Placental epithelial cell (primary cell): Measurements from ENCODE around the gene GPRC5A.

DNA sequence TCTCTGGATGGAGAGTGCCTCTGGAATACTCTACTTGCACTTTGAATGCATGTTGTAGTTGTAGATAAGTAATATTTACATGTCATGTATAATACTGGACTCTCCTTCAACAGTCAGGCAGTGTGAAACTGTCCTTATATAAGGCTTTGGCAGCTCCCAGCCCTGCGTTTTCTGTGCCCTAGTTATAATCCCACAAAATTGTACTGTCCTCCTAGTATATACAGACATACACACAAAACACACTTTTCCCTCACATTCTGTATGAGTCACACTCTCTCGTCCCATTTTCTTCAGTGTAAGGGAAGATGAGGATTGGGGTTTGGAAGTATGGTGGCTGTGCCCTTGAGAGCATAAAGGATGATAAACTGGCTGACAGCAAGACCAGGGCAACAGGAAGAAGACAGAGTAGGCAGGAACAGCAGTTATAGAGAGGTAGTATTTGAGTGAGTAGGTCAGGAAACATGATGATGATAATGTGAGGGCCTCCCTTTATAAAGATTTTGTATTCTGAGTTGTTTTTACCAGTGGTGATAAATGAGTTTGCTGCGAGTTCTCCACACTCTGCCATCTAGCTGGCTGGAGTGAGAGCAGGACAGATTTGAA is 4.9 kb downstream of the CREBL2 start:
- CAGE, long polyA plus RNA, result no peak

GRCh38 chr12:12724764-12725154 is 7.6 kb downstream of the CDKN1B start:
- CAGE, long polyA plus RNA, result no peak

DNA sequence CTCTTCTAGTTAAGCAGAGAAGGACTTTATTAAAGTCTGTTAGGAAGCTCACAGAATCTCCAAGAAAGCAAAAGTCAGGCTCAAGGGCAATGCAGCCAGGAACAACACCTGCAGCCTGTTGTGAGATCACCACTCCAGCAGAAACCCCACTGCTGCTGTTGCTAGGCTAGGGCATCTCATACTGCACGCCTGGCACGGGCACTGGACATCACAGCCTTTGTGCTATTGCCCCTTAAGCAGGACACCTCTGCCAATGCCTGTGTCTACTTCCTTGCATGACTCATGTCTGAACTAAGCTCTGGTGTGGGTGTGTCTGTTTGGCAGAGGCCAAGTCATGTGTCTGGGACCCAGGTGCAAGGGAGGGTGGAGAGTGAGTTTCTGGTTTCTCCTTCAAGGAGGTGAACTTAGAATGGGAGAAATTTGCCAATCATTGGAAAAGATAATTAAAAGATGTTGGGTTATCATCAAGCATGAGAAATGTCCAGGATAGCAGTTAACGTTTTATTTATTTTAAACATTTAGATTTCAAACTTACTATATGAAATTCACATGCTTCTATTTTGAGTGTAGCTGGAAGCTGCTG is 9.9 kb upstream of the DDX47 start:
- CAGE, long polyA plus RNA, result no peak

GRCh38 chr12:12891061-12891862 is at the start of gene GPRC5A:
TSS of gene GPRC5A (plus strand) at chr12:12891562.
- CAGE, long polyA plus RNA, result no peak

DNA sequence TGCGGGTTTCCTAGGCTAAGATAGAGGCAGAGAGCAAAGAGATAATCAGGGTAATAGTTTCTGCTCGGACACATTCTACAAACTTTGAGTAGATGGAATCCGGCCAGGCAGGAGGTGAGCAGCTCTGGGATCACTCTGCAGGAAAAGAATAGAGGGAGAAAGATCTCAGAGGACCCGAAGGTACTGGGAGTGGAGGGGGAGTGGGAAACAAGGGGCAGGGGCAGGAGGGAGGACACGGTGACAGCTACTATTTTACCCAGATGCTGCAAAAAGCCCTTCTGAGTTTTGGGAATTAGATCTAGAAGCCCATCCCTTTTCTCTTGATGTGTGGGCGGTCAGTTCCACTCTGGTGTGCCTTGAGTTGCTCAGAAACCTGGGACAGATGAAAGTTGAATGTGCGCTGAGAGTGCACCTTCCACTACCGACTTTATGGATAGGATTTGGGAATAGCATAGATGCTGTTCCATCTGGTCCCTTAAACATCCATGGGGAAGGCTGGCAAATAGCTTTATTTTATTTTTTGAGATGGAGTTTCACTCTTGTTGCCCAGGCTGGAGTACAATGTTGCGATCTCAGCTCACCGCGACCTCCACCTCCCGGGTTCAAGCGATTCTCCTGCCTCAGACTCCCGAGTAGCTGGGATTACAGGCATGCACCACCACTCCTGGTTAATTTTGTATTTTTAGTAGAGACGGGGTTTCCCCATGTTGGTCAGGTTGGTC is 662 bp downstream of the GPRC5A start:
- CAGE, long polyA plus RNA, result no peak

- CAGE, long polyA plus RNA, result no peak
These were observed 25.2 kb downstream of the GPRC5A start for GRCh38 chr12:12916260-12917174.

- CAGE, long polyA plus RNA, result no peak
These were observed 11.0 kb downstream of the HEBP1 start for GRCh38 chr12:12989111-12989499.

DNA sequence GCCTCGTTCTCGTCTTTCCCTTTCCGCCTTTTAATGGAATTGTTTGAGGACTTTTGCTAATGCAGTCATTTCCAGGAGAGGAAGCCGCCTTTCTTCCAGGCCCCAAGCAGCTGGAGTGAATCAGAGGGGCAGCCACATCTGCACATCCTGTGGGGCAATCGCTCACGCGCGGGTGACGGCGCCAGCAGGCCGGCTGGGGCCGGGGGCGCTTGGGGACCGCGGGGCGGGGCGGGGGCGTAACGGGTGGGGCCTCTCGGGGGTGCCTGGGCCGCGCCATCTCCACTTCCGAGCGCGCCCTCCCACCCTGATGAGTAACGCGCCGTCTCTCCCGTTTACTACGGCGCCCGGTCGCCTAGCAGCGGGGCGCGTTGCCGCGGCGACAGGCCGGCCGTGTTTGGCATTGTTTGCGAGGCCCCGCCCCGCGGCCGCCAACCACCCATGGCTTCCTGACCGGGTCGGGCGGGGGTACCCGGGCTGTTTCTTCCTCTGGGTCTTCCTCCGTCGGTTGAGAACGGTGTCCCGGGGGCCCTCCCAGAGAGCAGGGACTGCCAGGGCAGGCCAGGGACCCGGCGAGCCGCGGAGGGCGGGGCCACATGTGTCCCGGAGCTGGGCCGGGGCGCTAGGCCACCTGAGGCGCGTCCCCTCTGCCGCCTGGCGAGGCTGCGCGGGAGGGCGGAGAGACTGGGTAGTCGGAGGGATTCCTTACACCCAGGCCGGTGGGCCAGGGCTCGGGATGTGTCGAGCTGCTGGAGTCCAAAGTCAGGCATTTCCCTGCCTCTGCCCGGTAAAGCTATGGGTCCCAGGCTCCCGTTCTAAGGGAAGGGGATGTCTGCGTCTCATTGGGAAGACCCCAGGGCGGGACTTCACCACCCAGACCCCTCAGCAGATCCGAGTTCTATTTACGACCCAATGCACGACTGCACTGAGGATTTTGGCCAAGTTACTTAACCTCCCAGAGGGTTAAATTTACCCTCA is 2.2 kb downstream of the GSG1 start:
- CAGE, long polyA plus RNA, result no peak

- CAGE, long polyA plus RNA, result no peak
These were observed 31.0 kb upstream of the EMP1 start for GRCh38 chr12:13165486-13166017.

GRCh38 chr12:13175395-13176079 is 21.0 kb upstream of the EMP1 start:
- CAGE, long polyA plus RNA, result no peak

GRCh38 chr12:13386525-13387018 is 190.0 kb downstream of the EMP1 start:
- CAGE, long polyA plus RNA, result no peak

DNA sequence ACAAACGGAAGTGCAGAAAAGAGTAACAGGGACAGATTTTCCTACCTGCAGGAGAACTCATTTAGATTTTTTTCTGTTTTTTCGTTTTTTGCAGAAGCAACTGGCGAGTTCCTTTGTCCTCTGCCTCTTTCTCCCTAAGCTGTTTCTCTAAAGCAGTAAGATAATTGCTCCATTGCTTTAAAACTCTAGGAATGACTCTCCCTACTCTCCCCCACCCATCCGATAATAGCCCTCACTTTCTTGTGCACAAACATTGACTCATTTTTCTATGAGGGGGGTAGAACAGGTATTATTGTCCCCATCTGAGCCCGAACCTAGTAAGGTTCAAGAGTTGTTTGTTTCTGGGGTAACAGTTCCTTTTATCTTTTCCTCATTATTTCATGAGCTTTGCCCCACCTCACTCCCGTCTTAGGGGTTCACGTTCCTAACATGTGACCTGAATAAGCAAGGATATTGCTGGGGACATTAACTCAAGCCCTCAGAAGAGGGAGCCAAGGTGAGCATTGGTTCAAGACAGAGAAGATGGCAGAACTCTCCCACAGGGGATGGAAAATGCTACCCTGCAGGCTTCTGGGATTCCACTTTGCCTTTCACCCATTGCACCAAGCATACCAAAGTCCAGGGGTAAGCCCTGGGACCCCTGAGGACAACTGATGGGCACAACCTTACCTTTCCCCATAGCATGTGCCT is 190.6 kb downstream of the EMP1 start:
- CAGE, long polyA plus RNA, result no peak

DNA sequence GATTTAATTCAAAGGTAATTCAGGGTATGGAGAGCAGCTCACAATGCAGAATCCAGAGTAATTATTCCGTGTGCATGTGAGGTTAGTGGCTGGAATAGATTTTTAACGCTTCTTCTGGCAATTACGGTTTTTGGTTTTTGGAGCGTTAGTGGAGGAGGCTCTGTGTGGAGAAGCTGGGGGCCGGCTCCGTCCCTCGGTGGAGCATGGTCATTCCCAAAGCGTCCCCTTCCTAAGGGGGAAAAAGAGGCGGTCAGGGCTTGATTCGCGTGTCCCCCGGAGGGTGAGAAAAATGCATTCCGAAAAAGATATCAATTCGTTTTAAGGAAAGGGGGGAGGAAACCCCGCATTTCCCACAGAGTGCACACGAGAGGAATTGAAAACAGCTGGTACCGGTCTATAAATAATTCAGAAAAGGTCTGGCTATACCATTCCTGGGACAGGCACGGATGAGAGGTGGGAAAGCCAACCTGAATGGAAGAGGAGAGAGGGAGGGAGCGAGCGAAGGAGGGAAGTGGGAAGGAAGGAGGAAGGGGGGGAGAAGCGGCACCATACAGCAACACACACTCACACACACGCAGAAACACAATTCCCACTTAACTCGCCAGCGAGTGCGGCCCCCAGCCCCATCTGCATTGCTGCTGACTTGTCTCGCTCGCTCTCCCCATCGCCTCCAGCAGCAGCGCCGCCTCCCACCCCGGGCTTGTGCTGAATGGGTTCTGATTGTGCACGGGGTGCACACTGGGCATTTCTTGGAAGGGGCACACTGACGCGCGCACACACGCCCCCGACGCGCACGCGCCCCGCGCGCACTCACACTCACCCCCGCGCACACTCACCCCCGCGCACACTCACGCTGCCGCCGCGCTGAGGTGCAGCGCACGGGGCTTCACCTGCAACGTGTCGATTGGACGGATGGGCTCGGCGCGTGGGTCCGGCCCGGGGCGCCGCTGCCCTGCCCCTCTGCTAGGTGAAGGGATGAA is 984 bp downstream of the GRIN2B start:
- CAGE, long polyA plus RNA, result no peak

GRCh38 chr12:14212362-14212734 is 153.1 kb upstream of the ATF7IP start:
- CAGE, long polyA plus RNA, result no peak

GRCh38 chr12:14259988-14261118 is 105.1 kb upstream of the ATF7IP start:
- CAGE, long polyA plus RNA, result no peak

- CAGE, long polyA plus RNA, result no peak
These were observed 6.6 kb downstream of the PLBD1 start for GRCh38 chr12:14561051-14561463.

DNA sequence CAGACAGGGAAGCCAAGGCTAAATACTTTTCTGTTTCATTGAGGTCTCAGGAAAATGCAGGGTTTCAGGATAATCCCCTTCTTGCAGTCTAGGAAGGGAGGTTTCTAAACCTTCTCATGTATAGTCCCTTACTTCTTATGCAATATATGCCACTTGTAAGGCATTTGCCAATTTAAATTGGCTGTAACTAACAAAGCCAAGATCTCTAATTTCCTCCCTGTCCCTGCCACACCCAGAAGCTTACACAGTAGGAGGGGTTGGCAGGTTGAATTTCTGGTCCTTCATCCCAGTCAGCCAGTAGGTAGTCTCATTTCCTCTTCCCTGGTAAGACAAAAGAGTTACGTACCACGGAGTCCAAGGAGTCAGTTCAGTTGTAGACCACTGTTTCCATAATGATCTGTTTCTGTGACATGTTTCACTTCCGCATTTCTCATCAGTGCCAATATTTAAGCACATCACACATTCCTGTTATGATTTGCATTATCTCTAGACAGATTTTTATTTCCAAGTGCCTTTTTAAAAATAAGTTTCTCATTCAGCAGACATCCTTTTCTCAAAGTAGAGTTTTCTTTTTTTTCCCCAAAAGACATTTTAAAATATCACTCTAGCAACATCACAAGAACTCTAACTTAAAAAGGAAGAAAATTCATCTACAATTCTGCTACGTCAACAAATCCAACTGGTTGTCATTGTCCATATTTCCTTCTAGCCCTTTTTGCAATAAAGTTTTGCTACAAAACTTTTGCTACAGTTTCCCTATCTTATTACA is 47.1 kb upstream of the PLBD1 start:
- CAGE, long polyA plus RNA, result no peak

DNA sequence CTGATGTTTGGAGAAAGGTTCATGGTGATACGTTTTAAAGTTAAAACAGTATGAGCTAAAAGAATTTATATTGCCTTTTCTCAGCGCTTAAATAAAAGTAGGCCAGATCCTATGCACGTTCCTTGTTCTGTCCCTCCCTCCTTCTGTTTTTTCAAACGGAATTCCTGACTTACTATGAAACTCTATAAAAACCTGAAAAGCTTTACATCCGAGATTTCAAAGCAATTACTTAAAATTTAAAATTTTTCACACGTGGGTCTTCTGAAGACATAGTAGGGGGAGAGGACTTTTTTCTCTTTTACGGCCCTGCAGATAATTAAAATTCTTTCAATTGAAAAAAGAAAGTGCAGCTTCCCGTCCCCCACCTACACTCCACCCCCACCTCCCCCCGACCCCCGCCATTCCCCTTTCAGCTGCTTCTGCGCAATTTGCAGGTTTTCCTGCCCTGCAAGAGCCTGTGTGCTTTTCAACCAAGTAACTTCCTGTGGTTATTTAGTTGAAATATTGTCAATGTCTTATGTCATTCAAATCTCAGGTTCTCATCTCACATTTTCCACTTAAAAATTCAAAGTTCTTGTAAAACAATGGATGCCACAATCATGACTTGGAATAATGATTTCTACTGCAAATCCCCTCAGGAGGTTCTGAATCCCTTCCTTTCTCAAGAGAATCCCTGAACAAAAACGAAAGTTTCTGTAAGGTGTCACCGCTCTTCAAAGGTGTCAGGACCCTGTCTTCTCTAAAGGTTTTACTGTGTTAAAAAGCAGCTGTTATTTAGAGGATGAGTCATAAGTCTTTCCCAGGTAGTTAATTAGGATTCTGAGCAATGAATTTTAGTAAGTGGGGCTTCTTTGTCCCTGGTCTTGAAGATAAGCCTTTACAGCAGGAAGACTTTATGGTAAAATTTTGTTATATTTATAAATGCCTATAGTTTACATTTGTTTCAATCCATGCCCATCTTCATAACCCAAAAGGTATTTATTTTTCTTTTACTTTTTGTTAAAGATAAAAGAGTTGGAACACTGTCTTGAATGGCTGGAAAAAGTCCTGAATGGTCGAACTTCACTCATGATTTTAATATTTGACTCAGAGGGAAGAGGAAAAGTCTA is 735 bp upstream of the H4C16 start:
- CAGE, long polyA plus RNA, result no peak

GRCh38 chr12:14803835-14804082 is 289 bp downstream of the C12orf60 start:
- CAGE, long polyA plus RNA, result no peak

- CAGE, long polyA plus RNA, result no peak
These were observed 40.0 kb downstream of the RERG start for GRCh38 chr12:15181022-15181826.